Aortic smooth muscle cell (primary cell): ENCODE results near the genes TMEM132C and TMEM132D.

DNA sequence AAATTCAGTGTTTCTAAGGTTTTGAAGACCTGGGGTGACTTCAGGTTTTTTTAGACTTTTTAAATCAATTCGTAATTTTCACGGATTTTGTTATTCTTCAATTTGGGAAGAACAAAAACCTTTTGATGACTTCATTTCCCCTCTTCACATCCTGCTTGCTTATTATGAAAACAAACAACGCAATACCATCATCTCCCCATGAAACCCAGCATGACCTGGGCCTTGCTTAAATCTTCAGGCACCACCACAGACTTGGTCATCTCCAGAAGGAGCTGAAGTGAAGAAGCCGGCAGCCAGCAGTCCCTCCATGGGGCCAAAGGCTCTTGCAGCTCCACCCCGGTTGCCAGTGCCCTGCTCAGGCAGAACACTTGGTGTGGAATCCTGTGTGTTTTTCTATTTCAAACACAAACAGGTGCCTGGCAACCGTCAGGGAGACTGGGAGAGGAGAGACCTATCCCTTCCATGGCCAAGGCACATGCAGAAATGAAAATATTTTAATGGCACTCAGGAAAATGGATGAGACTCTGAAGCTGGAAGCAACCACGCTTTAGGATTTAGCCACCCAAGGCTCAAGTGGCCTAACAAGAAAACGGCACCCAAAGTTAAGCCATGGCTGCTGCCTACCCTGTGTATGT lies 982.9 kb upstream of the TMEM132C start:
- RRBS, result 12% methylated on average over 2 of the region's 8 CpGs

DNA sequence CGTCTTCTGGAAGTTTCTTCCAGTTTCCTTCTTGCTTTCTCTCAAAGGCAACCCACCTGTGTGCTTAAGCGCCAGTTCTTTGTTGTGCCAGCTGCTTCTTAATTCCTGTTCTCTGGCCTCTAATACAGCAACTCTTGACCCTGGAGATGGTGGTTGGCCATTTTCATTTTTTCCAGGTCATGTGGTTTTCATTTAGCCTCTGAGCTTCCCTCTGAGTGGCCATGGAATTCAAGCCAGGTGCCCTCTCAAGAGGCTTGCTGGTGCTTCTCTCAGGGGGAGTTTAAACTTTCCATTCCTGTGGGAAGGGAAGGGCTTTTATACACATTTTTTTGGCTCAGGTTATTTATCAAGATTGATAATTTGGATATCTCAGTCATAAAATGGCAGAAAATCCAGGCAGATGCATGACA lies 950.0 kb upstream of the TMEM132C start:
- RRBS, result no CpG with 5 or more reads among the region's 2 CpGs

DNA sequence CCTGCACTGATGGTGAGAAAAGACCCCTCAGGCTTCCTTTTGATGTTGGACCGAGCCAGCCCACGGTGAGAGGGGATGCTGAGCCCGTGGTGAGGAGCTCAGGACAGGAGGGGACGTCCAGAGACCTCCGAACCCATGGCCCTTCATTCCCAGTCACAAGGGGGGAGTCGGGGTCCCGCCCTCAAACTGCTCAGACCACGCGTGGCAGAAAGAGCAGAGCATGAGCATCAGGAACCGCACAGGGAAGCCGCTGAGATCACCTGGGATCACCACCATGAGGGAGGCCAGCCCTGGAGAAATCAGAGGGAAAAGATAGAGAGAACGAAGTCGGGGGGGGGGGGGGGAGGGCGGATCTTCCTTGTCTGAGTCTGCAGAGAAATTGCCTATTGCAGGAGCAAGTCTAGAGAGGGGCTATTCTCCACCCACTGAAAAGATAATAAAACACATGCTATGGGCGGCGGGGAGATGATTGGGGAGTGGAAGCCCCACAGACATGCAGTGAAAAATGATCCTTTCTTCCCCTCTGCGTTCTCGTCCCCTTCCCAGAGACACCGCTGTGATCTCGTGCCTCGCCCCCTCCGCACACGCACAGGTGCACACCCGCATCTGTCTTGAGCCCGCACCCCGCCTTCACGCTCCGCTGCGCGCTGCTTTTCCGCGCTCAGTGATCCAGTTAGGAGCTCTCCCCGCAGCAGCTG lies 850 bp upstream of the TMEM132C start:
- RRBS, result no CpG with 5 or more reads among the region's 33 CpGs

DNA sequence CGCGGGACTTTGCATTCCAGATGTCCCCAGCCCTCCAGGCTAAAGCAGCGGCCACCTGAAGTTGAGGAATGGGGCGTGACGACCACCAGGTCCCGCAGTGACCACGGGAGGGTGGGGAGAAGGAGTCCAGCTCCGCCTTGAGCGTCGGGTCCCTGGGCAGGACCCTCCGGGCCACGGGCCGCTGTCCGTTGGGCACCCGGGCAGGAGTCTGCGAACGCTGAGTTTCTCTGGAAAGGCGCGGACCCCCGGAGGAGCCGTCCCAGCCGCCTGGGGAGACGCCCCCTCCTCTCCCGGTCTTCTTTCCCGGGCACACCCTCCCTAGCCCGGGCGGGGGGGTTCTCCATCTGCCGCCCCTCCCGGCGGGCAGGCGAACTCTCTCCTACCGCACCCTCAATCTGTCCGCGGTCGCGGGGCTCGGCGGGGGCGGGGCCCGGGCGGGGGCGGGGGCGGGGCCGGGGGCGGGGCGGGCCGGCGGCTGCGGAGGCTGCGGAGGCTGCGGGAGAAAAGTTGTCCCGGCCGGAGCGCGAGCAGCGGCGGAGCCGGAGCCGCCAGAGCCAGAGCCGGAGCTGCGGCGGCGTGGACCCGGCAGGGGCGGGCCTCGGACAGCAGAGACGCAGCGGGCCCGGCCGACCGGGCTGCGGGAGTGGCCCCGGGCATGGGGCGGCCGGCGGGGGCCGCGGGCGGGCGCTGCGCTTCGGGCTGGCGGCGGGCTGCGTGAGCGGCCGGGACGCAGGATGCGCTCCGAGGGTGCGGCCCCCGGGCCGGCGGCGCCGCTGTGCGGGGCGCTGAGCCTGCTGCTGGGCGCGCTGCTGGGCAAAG lies at the start of gene TMEM132C:
Gene TMEM132C, plus strand, starts transcription at position 502 of the 819 bp plus-strand sequence.
- RRBS, result 3% methylated on average over 47 of the region's 100 CpGs

DNA sequence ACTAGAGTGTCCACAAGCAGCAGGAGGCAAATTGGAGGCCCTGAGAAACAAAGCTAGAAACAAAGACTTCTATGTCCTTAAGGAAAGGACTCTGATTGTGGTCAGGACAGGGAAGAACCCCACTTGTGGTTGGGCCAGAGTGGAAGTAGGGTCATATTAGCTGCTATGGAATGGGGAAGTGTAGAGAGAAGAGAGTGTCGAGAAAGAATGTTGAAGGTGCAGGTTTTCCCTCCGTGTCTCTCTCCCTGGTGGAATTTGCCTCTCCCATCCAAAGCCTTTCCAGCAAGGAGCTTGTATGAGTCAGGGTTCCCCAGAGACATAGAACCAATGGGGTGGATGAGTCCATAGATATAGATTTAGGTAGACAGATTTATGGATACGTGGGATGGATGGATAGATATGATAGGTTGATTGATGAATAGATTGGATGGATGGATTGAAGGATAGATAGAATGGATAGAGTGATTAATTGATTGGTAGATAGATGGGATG lies 219.9 kb downstream of the SLC15A4 start:
- RRBS, result no CpG with 5 or more reads among the region's 3 CpGs

- RRBS, result 90% methylated on average over 5 of the region's 17 CpGs
Observed at GRCh38 chr12:128792461-128792862, 31.3 kb downstream of the SLC15A4 start.

- RRBS, result no CpG with 5 or more reads among the region's 12 CpGs
Observed at GRCh38 chr12:128803632-128804215, 20.0 kb downstream of the SLC15A4 start.

DNA sequence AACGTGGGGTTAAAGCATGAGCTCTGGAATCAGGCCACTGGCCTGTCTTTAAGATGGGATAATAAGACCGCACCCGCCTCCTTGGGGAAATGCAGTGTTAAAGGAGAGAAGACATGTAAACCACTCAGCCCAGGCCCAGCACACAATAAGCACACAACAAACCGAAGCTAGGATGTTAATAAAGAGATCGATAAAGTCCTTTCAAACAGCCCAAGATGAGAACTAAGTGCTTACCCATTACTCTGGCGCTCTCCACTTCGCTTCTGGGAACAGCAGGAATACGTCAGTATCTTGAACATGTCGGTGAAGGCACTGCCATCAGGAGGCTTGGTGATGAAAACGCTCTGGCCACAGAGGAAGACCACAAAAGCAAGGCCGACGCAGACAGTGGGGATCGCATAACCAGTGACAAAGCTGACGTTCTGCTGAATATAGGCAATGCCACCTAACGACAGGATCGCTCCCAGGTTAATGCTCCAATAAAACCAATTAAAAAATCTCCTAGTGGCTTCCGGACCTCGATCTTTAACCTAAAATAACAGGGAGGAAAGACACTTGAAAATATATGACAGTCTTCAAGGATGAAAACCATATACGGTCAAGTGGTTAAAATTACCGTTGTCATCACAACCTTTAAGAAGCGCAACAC lies 9.1 kb downstream of the SLC15A4 start:
- RRBS, result no CpG with 5 or more reads among the region's 21 CpGs

DNA sequence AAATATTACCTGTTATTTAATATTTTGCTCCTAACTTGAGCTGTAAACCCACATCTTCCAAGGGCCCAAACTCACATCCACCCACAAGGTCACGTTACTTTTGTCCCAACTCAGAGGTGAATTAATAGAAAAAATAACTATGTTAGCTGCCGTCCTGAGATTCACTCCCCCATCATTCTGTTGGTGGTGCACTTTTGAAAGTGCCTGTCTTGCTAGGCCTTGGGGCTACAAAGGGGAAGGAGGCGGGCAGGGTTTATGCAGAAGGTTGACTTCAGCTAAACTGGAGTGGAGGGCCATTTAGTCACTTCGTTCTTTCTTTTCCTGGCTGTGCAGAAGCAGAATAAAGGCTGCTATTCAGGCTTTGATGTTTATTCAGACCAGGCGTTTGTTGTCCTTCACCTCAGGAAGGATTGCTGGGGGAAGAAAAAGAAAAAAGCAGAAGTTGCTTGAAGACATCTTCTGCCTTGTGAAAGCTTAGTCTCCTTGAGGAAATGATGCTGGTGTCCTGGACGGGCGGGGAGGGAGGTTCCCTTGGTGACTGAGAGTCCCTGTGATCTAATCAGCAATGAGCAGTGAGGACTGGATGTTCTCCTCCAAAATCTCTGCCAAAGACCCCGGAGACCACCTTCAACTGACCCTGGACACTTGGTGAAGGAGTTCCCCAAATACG lies 3.9 kb downstream of the GLT1D1 start:
- RRBS, result no CpG with 5 or more reads among the region's 9 CpGs

DNA sequence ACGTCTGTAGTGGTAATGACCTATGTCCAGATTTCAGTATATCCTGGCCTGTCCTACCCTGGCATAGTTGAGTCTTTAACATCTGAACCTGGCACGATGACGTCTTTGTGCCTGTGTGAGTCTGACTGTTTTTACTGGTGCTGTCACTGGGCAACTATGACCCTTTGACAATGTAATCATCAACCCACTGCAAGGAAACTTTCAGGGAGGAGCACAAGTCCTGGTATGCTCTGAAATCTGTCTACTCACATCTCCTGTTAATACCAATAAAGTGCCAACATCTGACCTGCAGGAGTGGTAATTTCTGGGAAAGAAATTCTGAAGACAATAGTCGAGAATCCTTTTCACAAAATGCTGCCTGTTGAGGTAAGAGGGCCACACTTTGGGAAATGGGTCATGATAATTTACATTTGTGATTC lies 524.3 kb downstream of the TMEM132D start:
- RRBS, result no CpG with 5 or more reads among the region's 4 CpGs

- RRBS, result no CpG with 5 or more reads among the region's 9 CpGs
Observed at GRCh38 chr12:129780116-129780380, 123.8 kb downstream of the TMEM132D start.

- RRBS, result no CpG with 5 or more reads among the region's 7 CpGs
Observed at GRCh38 chr12:129821121-129821503, 82.7 kb downstream of the TMEM132D start.

DNA sequence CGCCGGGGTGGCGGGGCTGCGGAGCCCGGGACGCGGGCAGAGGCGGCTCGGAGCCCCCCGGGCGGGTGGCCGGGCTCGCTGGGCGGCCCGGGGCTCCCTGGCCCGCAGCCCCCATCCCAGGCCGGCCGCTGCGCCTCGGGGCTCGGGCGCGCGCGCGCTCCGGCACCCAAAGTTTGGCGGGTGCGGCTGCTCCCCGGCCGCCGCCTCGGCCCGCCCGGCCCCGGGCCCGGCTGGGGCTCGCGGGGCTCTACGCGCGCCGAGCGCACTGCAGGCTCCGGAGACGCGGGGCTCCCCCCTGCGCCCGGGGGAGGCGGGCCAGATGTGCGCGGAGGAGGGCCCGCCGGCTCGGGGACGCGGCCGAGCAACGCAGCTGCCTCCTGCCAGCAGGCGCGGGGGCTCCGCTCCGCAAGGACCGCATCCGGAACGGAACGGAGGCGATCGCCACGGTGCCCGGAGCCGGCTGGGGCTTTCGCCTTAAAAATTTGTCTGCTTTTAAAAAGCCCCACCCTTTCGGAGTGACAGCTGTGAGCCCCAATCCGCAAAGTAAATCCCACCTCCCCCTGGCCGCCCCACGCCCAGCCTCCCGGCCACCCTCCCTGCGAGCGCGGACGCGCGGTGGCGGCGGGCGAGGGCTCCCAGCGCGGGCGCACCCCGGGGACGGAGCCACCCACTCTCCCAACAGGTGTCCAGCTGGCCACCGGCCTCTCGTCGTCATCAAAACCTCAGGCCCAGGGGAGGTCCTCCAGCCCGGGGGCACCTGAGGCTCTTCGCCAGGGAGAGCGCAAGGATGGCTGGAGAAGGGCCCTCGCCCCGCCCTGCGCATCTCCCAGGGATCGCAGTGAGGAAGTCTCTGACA lies at the start of gene TMEM132D:
Gene TMEM132D, minus strand, starts transcription at position 267 of the 856 bp plus-strand sequence.
- RRBS, result 3% methylated on average over 56 of the region's 102 CpGs

GRCh38 chr12:130087286-130087656 lies 75.0 kb upstream of the FZD10 start:
- RRBS, result no CpG with 5 or more reads among the region's 11 CpGs

GRCh38 chr12:130339965-130340355 lies 2.3 kb downstream of the PIWIL1 start:
- RRBS, result no CpG with 5 or more reads among the region's 14 CpGs

DNA sequence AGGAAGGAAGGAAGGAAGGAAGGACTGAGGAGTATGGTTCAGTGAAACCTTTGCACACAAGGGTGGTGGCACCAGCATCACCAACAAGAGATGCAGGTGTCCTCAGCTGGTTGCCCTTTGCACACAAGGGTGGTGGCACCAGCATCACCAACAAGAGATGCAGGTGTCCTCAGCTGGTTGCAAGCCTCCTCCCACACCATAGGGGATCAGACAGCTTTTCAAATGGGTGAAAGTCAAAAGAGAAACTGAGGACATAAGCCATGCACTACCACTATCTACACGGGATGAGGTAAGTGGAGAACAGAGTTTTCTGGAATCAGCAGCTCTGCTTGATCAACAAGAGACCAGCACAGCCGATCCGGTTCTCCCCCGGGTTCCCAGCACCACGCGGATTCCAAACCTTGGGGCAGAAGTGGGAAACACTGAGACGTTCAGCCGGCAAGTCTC lies 2.8 kb downstream of the RIMBP2 start:
- RRBS, result 5% methylated on average over 5 of the region's 8 CpGs

GRCh38 chr12:130801119-130801357 lies 38.0 kb downstream of the STX2 start:
- RRBS, result no CpG with 5 or more reads among the region's 3 CpGs

DNA sequence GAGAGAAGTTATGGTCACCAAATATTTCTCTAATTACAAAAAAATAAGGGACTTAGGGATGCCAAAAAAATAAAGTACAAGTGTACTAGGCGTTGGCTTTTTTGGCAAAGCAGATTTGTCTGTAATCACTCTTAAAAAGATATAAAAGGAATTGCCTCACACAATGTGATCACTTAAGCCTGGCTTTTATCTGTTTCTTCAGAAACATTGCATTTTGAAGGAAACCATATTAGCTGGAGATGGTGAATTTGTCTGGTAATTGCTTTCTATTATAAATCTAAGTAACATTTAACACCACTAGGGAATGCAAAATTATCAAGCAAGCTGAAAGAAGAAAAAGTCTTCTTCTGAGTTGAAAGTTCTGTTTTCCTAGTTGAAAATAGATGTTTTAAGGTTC lies 31.0 kb upstream of the ADGRD1 start:
- RRBS, result no CpG with 5 or more reads among the region's 1 CpG

DNA sequence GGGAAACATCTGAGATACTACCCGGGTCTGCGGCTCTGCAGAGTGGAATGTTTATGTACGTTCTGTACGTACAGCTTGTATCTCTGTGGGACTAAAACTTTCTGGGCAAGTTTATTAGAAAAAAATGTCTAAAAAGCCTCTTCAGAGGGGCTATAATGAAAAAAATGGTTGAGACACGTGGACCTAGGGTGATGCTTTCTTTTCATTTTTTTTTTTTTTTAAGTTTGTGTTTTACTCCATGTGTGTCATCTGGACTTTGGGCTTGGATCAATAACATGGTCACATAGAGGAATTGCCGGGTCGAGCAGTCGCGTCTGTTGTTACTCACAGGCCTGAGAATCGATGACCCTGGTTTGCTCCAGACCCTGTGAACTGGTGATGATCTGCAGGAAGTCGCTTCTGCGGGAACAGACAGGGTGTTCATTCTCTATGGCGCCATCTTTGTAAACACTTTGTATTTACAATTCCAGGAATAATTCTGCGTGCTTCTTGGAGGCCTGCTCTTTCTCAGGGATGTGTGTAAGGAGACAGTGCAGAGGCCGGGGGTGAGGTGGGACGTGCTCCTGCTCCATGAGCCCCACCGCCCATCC lies 58.5 kb downstream of the ADGRD1 start:
- RRBS, result no CpG with 5 or more reads among the region's 17 CpGs

DNA sequence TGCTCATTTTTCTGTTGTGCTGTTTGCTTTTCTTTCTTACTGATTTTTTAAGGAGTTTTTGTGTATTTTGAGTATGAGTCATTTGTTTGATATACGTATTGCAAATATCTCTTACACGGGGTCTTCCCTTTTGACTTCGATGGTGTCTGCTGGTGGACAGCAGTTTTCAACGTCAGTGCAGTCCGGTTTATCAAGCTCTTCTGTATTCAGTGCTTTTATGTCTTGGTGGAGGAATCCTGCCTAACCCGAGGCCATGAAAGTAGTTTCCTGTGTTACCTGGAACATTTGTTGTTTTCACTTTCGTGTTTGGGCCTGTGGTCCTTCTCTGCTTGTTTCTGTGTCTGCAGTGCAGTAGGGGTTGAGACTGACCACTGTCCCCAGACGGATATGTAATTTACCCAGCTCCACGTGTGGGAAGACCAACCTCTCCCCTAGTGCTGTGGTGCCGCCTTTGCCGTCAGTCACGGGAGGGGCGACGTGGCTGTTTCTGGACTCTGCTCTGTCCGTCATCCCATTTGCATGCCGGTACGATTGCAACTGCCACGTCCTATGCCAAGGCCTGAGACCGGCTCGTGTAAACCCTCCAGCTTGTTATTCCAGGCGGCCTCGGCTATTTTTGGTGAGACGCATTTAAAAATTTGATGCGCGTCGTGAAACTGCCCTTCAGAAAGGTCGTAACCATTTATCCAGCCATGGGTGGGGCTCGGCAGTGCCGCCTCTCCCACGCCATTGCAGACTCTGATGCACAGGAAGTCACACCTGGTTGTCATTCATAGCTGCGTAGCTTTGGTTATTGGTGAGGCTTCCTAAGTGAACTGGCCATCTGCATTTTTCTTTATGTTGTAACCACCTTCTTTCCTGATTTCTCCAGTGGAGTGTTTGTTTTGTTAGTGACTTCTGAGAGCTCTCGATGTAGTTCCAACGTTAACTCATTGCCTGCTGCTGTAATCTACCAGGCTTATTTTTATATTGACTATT lies 74.9 kb downstream of the ADGRD1 start:
- RRBS, result 64% methylated on average over 3 of the region's 33 CpGs